ENCODE measurements around the gene SERPINA6.

- PRO-cap, result no peak
These were observed 33.5 kb downstream of the ITPK1 start for GRCh38 chr14:93082056-93082738.

DNA sequence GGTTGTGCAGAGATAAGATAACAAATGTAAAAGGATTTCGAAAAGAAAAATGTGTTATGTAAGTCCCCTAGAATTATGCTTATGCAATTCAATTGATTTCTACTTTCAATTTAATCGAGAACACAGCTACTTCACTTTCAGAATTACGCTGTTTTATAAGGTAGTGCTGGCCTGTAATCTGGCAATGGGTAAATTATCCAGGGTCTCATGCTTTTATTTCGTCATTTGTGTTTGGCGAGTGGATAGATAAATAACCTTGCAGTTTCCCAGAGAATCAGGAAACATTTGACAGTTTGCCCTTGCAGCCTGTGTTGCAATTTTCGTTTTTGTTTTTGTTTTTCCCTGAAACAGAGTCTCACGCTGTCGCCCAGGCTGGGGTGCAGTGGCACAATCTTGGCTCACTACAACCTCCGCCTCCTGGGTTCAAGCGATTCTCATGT is 33.6 kb downstream of the MOAP1 start:
- PRO-cap, result no peak

GRCh38 chr14:93183352-93184059 is 1.2 kb downstream of the MOAP1 start:
- PRO-cap, result no peak

GRCh38 chr14:93245557-93246478 is 38.8 kb downstream of the UBR7 start:
- PRO-cap, result no peak

- PRO-cap, result no peak
These were observed 50.2 kb downstream of the UBR7 start for GRCh38 chr14:93256977-93257902.

GRCh38 chr14:93329849-93330911 is 2.7 kb downstream of the BTBD7 start:
- PRO-cap, result no peak

DNA sequence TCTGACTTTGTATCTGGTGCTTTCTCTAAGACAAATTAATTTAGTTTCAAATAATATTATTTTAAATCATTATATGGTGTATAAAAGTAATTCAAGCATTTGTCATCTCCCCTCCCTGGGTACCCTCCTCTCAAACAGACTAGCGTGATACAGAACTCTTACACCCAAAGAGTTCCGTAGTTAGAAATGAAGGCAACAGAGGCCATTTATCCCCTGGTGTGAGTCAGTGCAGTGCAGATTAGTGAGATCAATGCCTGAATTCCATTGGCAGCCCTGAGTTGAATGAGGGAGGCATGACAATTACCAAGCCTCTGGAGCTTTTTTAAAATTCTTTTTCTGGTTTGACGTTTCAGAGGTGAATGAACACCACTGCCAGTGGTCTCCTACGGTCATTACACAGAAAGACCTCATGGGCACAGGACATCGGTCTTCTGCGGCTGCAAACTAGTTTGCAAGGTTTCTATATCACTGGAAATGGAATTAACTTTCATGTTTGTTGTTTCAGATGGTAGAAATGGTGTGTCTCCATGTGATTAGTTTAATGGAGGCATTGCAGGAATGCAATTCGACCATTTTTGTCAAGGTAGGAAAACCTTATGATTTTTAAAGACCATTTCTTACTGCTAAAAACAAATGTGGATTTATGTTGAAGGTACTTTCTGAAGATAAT is 94.3 kb downstream of the PRIMA1 start:
- PRO-cap, result no peak

- PRO-cap, result no peak
These were observed 552 bp downstream of the OTUB2 start for GRCh38 chr14:94026608-94027175.

- PRO-cap, result no peak
These were observed 16.3 kb downstream of the OTUB2 start for GRCh38 chr14:94042489-94042882.

DNA sequence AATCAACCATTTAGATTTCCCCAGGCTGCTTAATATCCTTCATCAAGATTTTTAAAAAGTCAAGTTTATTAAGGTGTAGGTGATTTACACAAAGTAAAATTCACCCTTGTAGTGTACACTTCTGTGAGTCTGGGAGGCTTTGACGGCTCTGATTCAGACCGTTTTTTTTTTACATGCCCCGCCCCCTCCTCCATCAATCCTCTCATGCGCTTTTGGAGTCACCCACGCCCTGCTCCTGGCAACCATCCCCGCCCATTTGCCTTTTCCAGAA is 632 bp upstream of the IFI27L2 start:
- PRO-cap, result no peak

GRCh38 chr14:94180541-94181120 is 6.5 kb downstream of the PPP4R4 start:
- PRO-cap, result no peak

DNA sequence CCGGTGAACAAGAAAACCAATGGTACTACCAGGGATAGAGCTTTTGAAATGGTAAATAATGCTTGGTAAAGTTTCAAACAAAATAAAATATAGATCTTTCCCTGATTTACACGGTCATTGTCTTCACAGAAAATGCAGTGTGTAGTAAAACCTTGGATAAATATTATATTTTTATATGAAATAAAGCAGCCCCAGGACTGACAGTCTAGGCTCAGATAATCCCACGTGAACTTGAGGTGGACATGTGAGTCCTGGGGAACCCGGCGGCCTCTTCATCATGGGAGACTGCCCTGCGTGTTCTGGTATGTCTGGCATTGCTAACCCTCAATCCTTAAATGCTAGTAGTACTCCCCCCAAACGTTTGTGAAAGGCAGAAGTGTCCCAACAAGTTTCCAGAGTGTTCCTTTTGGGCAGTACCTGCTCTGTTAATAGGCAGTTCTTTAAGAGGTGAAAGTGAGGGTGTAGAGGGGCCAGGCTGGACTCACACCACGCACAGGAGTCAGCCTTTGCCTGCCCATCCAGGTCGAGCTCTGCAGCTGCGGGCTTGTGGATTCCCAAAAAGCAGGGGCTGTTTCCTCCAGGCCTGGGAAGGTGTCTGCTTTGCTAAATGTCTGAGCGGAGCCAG is 1.1 kb upstream of the SERPINA10 start:
- PRO-cap, result no peak

- PRO-cap, result no peak
These were observed at the start of gene SERPINA6 for GRCh38 chr14:94323099-94323658. SERPINA6 (minus strand) TSS chr14:94323336.

GRCh38 chr14:94379088-94379806 is 9.2 kb downstream of the SERPINA1 start:
- PRO-cap, result no peak

DNA sequence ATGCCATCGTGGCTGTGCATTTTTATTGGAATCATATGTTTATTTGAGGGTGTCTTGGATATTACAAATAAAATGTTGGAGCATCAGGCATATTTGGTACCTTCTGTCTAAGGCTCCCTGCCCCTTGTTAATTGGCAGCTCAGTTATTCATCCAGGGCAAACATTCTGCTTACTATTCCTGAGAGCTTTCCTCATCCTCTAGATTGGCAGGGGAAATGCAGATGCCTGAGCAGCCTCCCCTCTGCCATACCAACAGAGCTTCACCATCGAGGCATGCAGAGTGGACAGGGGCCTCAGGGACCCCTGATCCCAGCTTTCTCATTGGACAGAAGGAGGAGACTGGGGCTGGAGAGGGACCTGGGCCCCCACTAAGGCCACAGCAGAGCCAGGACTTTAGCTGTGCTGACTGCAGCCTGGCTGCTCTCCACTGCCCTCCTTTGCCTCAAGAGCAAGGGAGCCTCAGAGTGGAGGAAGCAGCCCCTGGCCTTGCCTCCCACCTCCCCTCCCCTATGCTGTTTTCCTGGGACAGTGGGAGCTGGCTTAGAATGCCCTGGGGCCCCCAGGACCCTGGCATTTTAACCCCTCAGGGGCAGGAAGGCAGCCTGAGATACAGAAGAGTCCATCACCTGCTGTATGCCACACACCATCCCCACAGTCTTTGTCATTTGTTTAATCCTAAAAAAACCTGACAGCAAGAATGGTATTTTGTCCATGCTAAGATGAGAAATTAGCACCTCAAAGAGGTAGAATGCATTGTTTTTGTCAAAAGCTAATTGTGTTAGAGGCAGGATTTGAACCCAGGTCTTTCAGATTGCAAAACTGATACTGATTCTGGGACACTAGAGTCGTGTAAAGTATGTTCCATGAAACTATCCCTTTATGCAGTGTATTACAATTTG is 6.8 kb downstream of the SERPINA1 start:
- PRO-cap, result no peak

DNA sequence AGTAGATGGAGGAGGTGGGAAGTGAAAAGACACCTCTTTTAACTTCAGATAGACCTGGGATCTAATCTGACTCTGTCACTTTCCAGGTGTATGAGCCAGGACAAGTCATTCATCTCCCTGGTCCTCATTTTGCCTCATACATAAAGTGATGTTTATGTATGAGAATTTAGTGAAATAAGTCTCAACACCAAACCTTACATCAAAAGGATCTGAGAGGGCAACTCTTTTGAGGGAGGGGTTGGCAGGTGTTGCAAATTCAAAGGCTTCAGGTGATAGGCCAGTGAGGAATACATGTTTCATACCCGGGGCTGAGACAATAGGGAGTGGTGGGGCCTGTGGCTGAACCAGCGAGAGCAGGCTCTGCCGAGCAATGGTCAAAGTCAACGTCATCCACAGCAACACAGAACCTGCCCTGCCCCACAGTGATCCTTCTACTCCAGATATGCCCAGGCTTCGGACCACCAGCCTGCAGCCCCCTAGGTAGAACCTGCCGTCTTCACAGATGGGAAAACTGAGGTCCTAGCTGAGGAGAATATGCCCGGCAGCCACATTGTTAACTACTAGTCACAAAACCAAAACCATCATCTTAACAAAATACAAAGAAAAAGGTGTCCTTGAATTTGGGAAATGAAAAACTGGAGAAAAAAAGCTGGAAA is 4.1 kb downstream of the SERPINA1 start:
- PRO-cap, result no peak

DNA sequence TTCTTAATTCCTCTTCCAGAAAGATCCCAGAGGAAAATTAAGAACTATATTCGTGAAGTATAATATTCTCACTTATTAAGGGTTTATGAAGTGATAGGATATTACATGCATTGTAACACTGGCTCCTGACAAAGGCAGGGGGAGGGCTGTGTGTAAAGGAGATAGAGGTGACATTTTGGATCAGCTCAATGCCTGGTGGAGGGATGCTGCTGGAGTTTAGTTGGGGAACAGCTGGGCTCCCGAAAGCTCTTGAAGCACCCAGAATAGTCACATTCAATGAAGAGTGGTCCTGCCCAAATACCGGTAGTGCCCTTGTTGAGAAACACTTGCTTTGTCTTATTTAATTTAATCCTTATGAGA is 748 bp downstream of the SERPINA11 start:
- PRO-cap, result no peak

- PRO-cap, result no peak
These were observed 10.4 kb upstream of the SERPINA11 start for GRCh38 chr14:94462973-94463412.

- PRO-cap, result no peak
These were observed 4.8 kb upstream of the SERPINA9 start for GRCh38 chr14:94480856-94481117.

DNA sequence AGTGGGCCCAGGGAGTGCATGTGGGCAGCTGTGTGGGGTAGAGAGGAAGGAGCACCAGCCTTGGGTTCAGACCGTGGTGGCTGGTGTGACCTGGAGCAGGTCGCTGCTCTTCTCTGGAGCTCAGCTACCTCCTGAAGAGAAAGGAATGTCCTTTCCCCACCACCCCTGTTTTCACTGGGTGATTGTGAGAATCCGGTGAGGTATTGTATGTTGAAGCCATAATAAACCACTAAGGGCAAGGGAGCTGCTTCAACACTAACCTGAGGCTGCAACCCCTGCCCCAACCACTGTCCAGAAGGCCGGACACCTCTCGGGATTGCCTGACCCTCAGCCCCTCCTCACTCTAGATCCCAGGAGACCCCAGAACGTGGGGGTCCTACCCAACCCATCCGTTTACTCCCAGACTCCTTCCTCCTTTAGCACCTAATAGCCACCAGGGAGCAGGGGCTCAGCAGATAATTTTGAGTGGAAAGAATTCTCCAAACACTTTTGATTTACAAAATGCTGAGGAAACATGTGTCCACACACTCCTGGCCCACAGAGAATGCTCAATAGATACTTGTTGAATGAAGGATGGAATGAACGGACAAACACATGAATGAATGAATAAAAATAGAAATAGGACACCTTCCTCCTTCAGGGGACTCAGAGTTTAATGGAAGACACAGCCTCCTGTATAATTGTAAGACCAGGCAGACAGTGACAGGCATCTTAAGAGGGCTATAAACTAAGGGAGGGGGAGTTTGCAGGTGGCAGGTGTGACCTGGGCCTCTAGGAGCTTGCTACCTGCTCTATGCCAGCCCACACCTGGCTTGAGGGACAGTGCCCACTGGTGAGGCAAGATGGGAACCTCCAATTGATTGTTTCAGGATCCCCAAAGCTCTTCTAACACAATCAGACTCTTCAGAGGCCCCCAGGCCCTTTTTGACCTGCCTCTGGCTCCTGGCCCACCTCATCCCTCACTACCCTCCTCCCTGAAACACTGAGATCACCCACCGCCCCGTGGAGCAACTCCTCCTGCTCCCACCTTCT is 8.9 kb downstream of the SERPINA3 start:
- PRO-cap, result no peak

Measured in SUDHL5 (cell line).